ENCODE results near the gene ZNG1C.

GRCh38 chr9:66153989-66154501 is 417.1 kb downstream of the FOXD4L4 start:
- RAMPAGE, total RNA = no peak

- RAMPAGE, total RNA = no peak
Measured at GRCh38 chr9:66267623-66268007, 530.7 kb downstream of the FOXD4L4 start.

GRCh38 chr9:68241718-68242235 is at the start of gene ZNG1C:
ZNG1C (plus strand) TSS chr9:68241983.
- RAMPAGE, total RNA = no peak

- RAMPAGE, total RNA = no peak
Measured at GRCh38 chr9:68455031-68455502, 85.6 kb downstream of the TMEM252 start.

- RAMPAGE, total RNA = no peak
Measured at GRCh38 chr9:68530648-68531147, 10.0 kb downstream of the TMEM252 start.

DNA sequence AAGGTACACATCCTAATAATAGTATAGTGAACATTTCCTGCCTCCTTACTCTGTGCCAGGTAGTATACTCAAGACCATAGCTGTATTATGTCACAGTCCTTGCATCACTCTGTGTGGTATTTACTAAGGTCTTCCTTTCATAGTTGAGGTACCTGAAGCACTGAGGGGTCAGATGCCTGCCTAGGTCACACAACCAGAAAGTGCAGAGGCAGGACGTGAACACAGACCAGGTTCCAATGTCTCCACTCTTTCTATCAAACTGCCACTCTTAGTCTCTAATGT is 64.3 kb upstream of the PIP5K1B start:
- RAMPAGE, total RNA = no peak

DNA sequence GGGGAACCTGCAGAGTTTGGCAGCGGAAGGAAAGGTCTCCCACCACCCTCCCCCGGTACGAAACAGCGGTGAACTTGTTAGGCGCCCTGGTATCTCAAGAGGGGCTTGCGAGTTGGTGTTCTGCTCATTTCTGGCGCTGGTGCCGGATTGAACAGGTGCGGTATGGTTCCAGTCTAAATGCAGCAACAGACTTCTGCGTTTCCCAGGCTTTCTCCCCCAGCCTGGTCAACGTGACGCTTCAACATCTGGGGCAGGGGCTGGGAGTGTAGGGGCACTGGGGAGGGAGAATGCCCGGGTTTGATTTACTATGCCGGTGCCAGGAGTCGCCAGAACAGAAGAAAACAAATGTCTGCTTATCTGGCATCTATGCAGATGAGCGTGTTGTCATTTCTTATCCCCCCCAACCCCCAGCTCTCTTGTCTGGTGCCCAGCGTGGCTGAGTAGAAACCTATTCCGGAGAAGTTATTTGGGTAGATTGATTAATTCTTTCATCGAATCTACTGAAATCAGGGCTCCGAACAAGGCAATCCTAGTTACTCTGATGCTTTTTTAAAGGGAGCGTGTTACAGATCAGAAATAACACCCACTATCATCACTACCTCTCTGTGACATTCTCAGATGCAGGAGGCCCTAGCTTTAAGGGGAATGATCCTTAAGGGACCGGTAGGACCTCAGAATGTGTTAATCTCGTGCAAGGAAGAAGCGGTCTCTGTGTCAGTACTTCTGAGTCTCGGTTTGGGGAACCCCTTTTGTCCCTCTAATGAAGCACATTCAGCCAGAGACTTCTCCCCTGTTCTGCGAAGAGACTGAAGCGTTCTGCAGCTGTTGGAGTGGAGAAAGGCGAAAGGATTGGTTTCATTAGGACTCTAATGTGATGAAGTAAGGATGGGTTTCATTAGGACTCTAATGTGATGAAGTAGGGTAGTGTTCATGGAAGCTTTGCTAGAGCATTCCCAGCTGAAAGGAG is 1.3 kb downstream of the PIP5K1B start:
- RAMPAGE, total RNA = no peak

- RAMPAGE, total RNA = no peak
Measured at GRCh38 chr9:68714951-68715513, 10.0 kb downstream of the PIP5K1B start.

GRCh38 chr9:68779374-68779846 is 455 bp upstream of the PABIR1 start:
- RAMPAGE, total RNA = no peak

- RAMPAGE, total RNA = no peak
Measured at GRCh38 chr9:68805219-68805624, 25.4 kb downstream of the PABIR1 start.

DNA sequence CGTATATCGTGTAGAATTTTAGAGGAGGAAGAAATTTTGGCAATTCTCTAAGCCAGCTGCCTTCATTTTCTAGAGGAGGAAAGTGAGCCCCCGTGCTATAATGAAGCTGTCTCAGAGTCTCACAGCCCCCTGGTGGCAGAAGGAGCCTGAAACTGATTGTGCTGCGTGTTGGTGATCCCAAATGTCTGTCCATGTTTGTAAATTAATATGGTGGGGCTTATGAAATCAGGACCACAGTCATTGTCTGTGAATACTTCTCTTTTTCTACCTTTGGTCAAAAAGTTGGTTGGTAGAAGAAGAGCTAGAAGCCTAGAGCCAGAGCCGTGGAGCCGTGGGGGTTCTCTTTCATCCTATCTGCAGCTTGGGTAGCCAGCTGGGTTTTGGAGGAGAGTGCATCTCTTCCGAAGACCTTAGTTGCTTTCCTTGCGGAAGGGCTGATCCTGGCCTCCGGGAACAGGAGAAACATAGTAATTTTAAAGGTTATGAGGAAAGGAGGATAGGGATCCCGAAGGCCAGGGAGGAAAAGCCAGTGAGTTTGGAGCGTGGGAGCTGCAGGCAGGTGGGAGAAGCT is 65.3 kb downstream of the PABIR1 start:
- RAMPAGE, total RNA = no peak

- RAMPAGE, total RNA = no peak
Measured at GRCh38 chr9:68973684-68974089, 40.2 kb downstream of the PRKACG start.

DNA sequence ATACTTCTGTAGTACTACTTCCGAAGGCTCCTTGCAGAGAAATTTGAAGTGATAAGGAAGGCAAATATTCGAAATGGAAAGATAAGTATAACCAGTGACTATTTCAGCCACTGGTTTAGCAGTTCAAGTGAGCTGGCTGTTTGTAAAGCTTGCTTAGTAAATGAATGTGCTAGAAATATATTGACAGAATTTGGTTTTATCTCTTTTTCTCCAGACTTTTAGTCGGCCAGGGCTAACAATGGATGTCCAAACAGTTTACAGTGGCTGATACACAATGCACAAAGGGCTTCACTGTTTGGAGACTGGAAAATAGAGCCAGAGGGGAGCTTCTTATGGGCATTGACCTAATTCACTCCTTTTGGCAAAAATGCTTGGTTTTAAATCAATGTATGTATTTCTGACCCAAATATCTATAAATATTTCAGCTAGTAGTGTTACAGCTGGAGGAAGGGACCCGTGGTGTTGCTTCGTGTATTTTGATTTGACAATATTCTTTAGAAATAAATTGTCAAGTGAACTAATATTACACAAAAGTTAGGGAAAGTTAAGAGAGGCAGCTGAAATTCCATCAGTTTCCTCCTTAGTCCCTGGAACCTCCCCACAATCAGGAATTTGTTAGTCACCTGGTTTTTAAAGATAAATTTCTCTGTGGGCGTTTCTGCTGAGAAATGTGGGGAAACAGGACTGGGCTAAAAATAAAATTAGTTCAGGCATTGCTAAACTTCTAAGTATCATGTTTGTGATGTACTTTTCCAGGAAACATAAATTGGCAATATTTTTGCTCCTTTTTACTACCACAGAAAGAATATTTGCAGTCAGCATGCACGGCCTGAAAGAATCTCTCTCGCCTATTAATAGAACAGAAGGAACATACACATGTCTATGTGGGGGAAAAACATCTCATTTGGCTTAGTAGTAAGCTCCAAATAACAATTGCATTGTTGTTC is 12.5 kb downstream of the TJP2 start:
- RAMPAGE, total RNA = no peak

GRCh38 chr9:69187257-69187858 is 13.3 kb downstream of the TJP2 start:
- RAMPAGE, total RNA = no peak

GRCh38 chr9:69326305-69326729 is 1.3 kb downstream of the ENTREP1 start:
- RAMPAGE, total RNA = no peak

- RAMPAGE, total RNA = no peak
Measured at GRCh38 chr9:69461119-69461652, 136.2 kb downstream of the ENTREP1 start.

GRCh38 chr9:69470633-69470871 is 145.5 kb downstream of the ENTREP1 start:
- RAMPAGE, total RNA = no peak

GRCh38 chr9:69671262-69671685 is 897 bp downstream of the APBA1 start:
- RAMPAGE, total RNA = no peak

- RAMPAGE, total RNA = no peak
Measured at GRCh38 chr9:69741285-69741570, 18.6 kb downstream of the PTAR1 start.

DNA sequence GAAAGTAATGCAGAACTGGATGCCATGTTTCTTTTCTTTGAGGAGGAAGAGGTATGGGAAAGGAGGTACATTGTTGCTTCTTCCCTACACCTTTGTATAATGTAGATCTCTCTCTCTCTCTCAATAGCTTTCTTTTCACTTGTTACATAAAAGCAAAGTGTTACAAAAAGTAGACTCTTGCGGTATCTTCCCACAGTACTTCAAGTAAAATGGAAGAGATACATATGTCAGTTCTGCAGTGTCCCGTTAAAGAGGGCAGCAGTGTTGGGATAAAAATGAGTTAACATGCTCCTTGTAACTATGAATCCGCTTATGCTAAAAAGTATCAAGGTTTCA is 942 bp downstream of the PTAR1 start:
- RAMPAGE, total RNA = no peak